ENCODE measurements around a stretch of chr12.

DNA sequence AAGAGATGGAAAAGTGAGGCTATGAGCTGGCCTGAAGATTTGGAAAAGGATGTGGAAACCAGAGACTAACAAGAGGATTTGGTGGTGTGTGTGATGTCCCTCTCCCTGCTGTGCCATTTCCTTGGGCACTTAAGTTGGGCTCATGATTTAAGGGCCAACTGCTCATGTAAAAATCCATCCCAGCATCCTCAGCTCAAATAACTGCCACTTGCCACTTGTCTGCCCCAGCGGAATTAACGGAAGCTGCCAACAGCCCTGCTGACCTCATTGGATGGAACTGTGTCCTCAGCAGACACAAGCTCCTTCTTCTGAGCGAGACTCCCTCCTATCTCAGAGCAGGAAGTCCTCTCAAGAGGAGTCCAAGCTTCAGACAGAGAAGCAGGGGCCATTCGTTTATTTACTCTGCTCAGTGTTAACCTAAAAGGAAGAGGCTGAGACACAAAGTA, 29.7 kb upstream of the PRMT8 start:
- PRO-cap, result no peak

- PRO-cap, result no peak
Measured at GRCh38 chr12:3492034-3492364, 996 bp downstream of the PRMT8 start.

- PRO-cap, result no peak
Measured at GRCh38 chr12:3534070-3534612, 43.1 kb downstream of the PRMT8 start.

DNA sequence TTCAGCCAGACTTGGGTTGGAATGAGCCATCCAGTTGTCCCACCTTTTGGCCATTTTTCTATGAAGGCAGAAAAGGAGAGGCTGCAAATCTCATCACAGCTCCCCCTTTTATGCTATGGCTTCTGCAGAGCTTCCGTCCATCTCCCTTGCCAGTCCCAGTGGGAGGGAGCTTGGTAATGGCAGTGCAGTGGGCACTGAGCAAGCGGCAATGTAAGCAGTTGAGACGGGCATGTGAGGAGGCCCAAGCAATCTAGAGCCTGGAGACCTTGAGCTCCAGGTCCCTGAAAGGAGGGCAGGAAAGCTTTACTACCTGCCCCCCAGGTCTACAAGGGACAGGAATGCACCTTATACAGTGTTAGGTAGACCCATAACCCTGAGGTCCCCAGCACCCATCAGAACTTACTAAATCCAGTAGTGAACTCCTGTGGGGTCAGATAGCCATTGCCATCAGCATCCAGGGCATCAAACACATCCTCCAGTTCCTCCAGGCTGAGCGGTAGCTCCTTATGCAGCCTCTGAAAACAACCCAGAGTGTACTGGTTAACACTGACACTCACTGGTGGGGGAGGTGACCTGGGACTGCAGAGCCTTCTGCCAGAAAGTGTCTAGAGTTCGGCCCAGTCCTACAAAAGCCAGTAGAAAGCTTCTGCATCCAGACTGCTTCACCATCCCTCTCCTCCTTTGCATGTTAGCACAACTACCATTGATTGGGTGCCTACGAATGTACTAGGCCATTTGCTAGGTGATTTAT, 72.9 kb downstream of the CRACR2A start:
- PRO-cap, result no peak

- PRO-cap, result no peak
Measured at GRCh38 chr12:3870831-3871230, 2.4 kb downstream of the PARP11 start.

DNA sequence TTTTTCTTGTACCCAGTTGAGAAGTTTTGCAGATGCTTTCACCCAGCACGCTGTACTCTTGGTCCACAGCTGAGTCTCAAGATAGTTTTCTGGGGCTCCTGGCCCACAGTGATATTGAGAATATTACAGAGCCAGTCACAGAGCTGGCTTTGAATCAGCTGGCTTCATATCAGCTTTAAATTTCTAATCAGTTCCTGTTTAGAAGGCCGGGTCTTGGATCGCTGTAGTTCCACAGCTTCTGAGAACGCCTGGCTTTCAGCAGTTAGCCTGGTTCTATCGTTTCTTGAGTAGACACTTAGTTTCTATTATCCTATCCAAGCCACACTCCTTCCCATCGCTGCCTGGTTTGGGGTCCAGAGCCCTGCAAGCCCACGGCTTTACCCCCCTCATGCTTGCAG, 32.5 kb upstream of the PARP11 start:
- PRO-cap, result no peak

DNA sequence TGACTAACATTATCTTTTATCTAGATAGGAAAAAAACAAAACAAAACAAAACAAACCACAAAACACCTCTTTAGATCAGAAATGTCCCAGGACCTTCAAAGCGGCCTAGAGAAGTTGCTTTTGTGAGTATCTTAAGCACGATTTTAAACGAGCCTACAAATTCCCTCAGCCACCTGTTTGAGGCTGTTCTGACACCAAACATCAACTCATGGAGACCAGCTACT, 77.7 kb upstream of the PARP11 start:
- PRO-cap, result no peak

- PRO-cap, result no peak
Measured at GRCh38 chr12:3958431-3959007, 85.3 kb upstream of the PARP11 start.

- PRO-cap, result no peak
Measured at GRCh38 chr12:3962440-3963064, 89.4 kb upstream of the PARP11 start.

DNA sequence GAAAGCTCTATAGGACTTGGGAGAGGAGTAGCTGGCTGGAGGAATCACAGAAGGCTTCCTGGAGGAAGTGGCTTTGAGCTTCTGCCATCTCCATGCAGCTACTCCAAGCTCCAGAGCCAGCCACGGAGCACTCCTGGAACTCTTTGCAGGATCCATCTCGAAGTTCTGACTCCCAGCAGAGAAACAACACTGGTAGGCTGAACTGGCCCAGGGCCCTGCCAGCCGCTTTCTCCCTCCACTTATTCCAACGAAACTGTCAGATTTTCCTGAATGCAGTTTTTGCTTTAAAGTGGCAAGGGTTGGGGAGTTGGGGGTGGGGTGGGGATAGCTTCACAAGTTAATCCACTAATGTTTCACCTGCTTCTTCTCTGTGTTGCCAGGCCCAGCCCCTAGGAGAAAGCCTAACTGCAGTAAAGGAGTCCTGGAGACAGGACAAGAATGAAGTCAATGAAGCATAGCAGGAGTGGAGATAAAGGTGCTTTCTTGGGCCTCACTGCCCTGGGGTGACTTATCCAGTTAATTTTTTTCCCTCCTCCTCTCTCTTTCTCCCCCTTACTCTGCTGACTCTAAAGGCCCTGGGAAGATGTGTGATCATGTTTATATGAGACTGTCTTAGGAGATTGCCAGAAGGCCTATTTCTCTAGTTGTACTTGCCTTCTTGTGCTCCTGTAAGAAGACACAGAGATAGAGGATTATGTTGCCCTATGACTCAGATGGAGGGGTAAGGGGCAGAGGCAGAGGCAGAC, 140.3 kb upstream of the PARP11 start:
- PRO-cap, result no peak

GRCh38 chr12:4272985-4273233, 653 bp upstream of the CCND2 start:
- PRO-cap, result no peak

DNA sequence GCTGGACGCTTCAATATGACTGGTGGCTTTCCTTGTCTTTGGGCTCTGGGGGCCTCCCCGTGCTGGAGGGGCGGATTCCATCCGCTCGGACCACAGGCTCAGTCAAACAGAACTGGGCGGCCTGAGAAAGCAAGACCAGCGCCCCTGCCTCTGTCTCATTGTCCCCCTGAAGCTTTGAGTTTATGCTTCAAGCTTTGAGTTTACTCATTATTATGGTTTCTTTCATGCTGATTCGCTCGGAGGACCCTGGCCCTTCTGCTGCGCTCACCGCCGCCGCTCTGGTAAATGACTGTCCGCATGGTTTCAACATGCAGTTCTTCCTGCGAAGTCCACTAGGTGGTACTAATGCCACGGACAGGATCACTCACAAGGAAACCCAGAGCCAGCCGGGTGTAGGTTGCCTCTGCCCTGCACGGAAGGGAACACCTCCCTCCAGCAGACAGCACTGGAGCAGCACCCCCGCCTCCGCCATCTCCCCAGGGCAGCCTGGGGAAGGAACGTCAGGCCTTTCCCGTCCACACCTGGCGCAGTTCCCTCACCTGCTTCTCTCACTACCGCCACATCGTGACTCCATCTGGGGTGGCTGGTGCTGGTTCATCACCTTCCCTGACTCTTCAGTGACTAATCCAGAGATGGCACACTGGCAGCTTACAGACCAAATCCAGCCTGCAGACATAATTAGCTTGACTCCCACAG, 13.2 kb upstream of the TIGAR start:
- PRO-cap, result bidirectional peak, plus-strand start at position 479 of the sequence, minus-strand start at position 280 of the sequence

DNA sequence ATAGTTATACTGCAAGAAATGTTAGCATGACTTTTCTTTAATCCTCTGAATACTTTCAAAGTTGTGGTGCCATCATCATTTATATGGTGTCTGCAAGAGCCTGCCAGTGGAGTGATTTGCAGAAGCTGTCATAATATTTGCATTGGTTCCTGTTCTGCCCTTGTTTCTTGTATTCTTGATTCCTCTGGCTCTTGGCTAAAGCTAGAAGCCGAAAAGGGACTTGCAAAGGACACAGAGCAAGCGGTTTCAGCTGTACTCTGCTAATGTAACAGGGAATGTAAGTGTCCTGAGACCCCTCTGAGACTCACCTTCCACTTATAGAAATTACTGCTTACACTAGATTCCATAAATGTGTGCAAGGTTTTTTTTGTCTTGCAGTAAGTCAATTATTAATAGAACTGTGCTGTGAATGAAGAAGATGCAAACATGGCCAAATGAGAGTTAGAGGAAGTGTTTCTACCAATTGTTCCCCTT, 5.1 kb downstream of the DYRK4 start:
- PRO-cap, result no peak

- PRO-cap, result unidirectional peak, plus-strand start at chr12:4719334; unidirectional peak, plus-strand start at chr12:4719367
Measured at GRCh38 chr12:4719036-4719461, 1.2 kb upstream of the GALNT8 start.

GRCh38 chr12:4736229-4736504, 16.0 kb downstream of the GALNT8 start:
- PRO-cap, result bidirectional peak, plus-strand start at chr12:4736341, minus-strand start at chr12:4736100

DNA sequence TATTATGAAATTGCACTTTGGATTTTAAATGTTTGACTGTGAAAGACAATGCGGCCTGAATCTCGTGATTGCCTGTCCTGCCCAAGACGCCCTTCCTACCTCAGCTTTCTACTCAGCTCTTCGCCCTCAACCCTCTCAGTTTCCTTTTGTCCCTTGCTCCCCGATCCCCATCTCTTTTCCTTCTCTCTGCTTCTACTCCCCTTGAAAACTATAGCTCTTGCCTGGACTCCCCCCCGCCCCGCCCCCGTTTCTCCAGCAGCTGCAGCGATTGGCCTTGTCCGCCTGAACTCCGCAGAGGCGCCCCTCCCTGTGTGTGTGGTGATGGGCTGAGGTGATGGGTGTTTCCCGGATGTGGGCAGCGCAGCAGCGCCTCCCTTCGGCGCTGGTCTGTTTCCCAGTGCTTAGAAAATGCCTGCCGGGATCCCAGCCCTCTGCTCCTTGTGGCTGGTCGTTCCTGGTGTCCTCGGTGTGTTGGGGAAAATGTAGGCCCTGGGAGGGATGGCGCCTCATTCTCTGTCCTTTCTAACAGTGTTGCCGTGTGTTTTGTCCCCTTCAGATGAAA, 43.3 kb downstream of the GALNT8 start:
- PRO-cap, result bidirectional peak, plus-strand start at position 404 of the sequence, minus-strand start at position 309 of the sequence

- PRO-cap, result no peak
Measured at GRCh38 chr12:5059500-5059820, 15.8 kb downstream of the KCNA5 start.

DNA sequence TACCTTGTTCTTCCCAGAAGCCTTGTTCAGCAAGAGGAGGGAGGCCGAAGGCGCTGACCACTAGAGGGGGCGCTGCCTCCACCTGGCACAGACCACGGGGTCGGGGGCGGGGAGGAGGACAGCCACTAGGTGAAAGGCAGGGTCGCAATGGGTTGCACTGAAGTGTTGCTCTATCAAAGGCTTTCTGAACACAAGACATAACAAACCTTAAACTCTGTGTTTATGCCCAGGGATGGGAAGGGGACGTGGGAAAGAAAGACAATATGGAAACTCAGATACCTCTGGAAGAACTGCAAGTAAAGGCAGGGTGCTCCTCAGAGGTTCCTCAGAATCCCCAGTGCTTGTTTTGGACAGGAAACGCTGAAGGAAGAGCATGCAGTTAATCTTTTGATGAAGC, 157.0 kb downstream of the KCNA5 start:
- PRO-cap, result no peak

GRCh38 chr12:5548559-5548944, 116.6 kb downstream of the NTF3 start:
- PRO-cap, result unidirectional peak, minus-strand start at chr12:5548687

DNA sequence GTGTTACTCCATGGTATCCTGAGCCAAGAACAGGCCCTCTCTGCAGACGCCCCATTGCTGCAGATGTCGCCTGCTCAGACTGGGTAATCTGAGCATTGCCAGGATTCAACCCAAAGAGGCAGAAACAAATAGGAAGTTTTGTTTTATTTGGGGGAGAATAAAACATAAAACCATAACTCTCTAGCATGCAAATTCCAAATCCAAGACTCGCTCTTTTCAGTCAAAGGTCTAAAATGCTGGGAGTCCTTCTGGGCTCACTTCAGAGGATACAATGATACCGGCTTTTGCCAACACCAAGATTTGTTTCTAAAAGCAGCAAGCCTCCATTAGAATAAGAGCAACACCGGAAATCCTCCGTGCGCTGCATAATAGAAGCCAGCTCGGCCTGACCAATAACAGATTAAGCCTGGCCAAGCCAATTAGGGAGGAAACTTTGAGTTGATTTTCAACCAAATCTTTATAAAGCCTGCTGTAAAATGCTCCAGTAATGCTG, 149.9 kb downstream of the NTF3 start:
- PRO-cap, result no peak